Metastatic Pancreatic Carcinoma in the Ovary (tissue), 1 donor: ENCODE data around the genes RFX5, RIIAD1, S100A10, TCHHL1 and LCE7A.

DNA sequence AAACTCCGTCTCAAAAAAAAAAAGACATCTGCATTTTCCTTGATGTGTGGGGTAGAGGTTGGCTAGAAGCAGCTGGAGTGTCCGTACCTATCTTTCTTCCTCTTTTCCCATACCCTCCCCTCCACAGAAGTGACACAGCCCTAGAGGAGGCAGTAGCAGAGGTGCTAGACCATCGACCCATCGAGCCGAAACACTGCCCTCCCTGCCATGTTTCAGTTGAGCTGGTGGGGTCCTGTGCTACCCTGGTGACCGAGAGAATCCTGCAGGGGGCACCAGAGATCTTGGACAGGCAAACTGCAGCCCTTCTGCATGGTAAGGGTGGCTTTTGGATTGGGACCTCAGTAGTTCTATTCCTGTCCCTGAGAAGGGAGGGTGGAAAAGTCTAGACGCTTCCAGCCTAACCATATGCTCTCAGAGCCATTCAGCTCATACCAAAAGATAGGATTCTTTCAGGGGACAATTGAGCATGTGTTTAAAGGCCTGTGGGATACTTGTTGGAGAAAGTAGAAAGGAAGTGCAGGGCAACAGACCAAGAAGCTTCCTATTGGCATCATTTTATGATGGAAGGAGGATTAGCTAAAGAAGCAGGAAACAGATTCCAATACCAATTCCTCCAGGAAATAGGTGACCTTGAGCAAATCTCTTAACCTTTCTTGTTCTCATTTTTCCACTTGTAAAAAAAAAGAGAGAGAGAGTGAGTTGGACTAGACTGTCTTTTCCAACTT, 11.7 kb upstream of the BNIPL start:
- PRO-cap: no peak

- PRO-cap: no peak
Observed at GRCh38 chr1:151144048-151144591, 2.3 kb downstream of the SEMA6C start.

DNA sequence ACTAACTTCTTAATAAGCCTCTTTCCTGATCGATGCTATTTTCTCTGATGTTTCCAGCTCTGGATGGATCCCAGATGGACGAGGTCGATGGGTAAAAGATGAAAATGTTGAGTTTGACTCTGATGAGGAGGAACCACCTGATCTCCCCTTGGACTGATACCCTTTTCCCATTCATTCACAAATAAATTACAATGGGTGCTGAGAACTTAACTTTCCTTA, 2.9 kb downstream of the SCNM1 start:
- PRO-cap: no peak

DNA sequence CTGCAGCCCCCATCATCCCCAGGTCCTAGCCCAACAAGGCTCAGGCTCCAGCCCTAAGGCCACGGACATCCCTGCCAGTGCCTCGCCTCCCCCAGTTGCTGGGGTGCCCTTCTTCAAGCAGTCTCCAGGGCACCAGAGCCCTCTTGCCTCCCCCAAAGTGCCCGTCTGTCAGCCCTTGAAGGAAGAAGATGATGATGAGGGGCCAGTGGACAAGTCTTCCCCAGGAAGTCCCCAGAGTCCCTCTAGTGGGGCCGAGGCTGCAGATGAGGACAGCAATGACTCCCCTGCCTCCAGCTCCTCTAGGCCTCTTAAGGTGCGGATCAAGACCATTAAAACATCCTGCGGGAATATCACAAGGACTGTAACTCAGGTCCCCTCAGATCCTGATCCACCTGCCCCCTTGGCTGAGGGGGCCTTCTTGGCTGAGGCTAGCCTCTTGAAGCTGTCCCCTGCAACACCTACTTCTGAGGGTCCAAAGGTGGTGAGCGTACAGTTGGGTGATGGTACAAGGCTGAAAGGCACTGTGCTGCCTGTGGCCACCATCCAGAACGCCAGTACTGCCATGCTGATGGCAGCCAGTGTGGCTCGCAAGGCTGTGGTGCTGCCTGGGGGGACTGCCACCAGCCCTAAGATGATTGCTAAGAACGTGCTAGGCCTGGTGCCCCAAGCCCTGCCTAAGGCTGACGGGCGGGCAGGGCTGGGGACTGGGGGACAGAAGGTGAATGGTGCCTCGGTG, 5.0 kb downstream of the ZNF687 start:
- PRO-cap: no peak

- PRO-cap: unidirectional peak, minus-strand start at chr1:151346887; bidirectional peak, plus-strand start at chr1:151347550, minus-strand start at chr1:151347241
Observed at GRCh38 chr1:151346214-151347436, at the start of gene RFX5. Gene RFX5, minus strand, starts transcription at chr1:151347252.

- PRO-cap: bidirectional peak, plus-strand start at chr1:151347550, minus-strand start at chr1:151347241
Observed at GRCh38 chr1:151347437-151347675, 304 bp upstream of the RFX5 start.

DNA sequence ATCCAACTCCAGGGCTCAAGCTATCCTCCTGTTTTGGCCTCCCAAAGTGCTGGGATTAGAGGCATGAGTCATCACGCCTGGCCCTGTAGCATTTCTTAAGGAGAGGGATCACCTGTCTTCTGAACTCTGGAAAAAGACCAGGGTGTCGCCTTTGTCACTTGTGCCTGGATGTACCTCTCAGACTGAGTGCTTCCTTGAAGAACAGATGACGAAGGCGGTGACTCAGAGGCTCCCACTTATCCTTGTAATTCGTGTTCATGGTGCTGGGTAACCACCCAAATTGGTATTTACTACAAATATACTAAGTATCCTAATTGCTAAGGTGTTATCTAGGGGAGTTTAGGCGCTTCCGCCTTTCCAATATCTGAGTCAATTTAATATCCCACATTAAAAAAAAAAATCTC, 2.3 kb upstream of the CGN start:
- PRO-cap: no peak

DNA sequence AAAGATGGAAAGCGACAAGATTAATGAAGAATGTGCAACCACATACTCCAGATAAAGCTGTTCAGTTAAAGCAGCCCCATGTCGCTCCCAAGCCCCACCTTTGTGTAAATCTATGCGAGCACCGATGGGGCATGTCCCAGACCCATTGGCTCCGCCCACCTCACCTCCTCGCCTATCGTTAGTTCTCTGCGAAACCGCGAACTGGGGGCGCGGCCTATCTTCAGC, 163 bp upstream of the TUFT1 start:
- PRO-cap: bidirectional peak, plus-strand start outside the sequence, minus-strand start at position 102 of the sequence

DNA sequence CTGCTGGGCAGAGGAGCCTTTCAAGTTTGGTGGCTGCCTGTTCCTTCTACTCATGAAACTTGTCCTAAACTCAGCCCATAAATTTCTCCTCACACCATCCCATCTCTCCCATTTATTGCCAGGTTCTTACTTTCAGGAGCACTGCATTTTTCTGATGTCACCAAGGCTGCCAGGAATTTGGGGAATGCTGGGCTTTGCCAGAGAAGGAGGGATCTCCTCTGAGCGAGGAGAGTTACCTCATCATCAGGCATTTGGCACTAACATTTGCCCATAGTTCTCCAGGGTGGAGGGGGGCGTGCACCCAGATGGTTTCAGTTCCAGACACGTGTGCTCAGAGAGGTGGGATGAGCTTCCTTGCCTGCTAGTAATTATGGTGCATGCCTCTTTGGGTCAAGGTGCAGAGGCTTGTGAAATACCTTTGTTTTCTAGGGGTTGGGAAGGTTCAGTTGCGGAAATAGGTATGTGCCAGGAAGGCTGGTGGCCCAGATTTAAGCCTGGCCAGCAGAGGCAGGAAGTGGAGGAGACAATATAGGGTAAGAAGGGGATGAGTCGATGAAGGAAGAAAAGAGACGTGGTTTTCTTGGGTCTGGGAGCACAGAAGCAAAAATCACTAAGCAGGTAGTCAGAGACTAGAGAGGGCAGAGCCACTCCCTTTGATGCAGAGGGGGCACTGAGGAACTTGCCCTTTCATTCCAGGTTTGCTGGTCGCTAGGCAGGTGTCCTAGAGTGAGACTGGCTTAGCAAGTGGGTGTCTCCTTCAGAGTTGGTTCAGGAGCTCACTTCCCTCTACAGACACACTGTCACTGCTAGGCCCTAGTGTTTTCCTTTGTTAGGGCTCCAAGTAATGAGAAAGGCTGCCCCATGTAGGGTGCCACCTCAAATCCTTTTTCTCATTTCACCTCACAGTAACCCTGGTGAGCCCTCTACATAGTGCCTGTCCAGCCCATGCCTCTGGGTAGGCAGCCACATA, 7.2 kb downstream of the TUFT1 start:
- PRO-cap: no peak

- PRO-cap: no peak
Observed at GRCh38 chr1:151566011-151566291, 25.8 kb downstream of the TUFT1 start.

GRCh38 chr1:151713043-151713526, 3.5 kb downstream of the CELF3 start:
- PRO-cap: no peak

GRCh38 chr1:151720976-151721780, at the start of gene RIIAD1:
Gene RIIAD1, plus strand, starts transcription at chr1:151721522.
- PRO-cap: bidirectional peak, plus-strand start at chr1:151721534, minus-strand start at chr1:151721444

DNA sequence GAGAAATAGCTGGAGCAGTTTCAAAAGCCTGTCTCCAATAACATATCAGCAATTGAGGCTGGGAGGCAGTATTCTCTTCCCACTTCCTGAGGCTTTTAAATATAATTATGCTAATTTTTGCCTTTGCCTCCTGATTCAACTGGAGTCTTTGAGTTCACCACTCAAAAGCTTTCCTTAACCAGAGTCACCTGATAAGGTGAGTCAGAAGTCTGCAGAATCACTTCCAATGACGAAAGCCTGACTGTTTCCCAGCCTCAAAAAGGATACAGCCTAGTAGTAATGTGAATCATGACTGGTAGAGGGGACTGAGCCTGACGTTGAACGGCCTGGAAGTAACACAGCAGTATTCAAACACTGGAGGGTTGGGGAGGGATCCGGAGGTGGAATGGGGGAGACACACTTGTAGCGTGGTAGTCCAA, 10.4 kb upstream of the MRPL9 start:
- PRO-cap: no peak

- PRO-cap: bidirectional peak, plus-strand start at chr1:151994010, minus-strand start at chr1:151993812; unidirectional peak, minus-strand start at chr1:151994120
Observed at GRCh38 chr1:151993584-151994201, at the start of gene S100A10. Gene S100A10, minus strand, starts transcription at chr1:151993859.

DNA sequence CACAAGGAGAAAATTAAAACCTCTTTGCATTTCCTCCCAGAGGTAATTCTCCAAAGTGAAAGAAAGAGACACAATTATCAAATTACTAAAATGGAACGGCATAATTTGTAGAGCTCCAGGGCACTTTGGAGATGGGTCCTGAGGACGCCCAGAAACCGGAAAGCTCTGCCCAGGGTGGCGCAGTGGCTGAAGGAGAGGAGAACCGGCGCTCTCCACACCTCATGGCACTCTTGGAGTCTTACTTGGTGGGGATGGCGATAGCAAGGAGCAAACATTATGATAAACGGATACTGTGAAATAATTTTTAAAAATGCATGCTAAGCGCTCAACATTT, 1.3 kb downstream of the S100A11 start:
- PRO-cap: unidirectional peak, plus-strand start at position 182 of the sequence

GRCh38 chr1:152088946-152089200, at the start of gene TCHHL1:
Gene TCHHL1, minus strand, starts transcription at chr1:152089064.
- PRO-cap: no peak

- PRO-cap: no peak
Observed at GRCh38 chr1:152481714-152482740, 28.6 kb upstream of the LCE5A start.

DNA sequence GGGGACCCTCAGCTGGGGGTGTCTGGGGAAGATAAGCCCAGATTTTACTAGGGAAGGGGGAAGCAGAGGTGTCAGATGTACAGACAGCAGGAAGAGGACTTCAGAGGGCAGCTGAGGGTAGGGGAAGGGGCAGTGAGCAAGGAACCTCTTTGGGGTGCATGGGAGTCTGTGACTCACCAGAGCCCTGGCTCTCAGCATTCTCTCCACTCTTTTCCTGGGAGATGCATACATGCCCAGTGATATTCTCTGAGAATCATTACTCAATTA, 416 bp upstream of the LCE3B start:
- PRO-cap: no peak

DNA sequence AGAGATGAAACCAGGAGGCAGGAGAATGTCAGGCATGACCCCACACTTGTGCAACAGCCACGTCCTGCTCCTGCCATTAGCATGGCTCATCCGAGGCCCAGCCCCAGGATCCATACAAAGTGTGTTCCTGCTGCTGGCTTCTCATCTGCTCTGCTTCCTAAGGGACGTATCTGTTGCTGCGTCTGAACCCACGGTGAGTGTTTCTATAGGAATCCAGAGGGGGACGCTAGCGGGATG, 160 bp downstream of the LCE4A start:
- PRO-cap: no peak

DNA sequence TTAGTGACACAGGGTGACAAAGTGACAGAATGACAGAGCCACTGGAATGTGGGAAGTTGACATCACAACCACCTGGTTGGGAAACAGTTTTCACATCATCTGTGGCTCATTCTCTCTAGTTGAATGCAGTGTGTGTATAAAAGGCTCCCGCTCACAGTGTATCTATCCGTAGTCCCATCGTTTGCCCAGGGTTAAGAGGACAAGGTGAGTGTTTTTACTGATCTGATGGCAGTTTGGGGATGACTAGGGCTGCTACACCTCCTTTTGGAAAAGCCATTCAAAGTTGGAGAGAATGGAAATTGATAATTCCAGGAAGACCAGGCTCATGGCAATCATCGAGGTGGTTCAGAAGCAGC, at the start of gene LCE7A:
Gene LCE7A (plus strand): TSS at position 169 of the 356 bp plus-strand sequence.
- PRO-cap: no peak